ENCODE data around the genes C1QBP, WSCD1 and C17orf49.

- RRBS: no CpG with 5 or more reads among the region's 7 CpGs
These were observed 46.4 kb downstream of the NUP88 start for GRCh38 chr17:5373029-5373502.

DNA sequence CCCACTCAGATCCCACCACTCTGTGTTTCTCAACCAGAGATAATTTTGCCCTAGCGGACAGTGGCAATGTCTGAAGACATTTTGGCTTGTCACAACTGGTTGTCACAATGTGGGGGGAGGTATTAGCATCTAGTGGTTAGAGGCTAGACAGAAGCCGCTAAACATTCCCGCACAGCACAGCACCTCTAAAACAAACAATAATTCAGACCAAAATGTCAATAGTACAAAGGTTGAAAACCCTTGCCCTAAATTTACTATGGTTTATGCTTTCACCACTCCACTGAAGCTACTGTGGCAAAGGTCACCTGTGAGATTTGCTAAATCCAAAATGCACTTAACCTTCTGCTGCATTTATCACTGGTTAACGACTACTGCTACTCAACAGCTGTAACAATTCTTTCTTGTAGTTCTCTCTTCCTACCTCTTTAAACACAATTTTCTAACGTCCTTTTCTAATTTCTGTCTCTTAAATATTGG lies 14.0 kb downstream of the NUP88 start:
- RRBS: no CpG with 5 or more reads among the region's 5 CpGs

GRCh38 chr17:5438468-5439428 lies at the start of gene C1QBP:
C1QBP (minus strand) TSS chr17:5439155.
- RRBS: under 1% methylated on average over 23 of the region's 81 CpGs

- RRBS: no CpG with 5 or more reads among the region's 2 CpGs
These were observed 237.3 kb upstream of the WSCD1 start for GRCh38 chr17:5832632-5833460.

DNA sequence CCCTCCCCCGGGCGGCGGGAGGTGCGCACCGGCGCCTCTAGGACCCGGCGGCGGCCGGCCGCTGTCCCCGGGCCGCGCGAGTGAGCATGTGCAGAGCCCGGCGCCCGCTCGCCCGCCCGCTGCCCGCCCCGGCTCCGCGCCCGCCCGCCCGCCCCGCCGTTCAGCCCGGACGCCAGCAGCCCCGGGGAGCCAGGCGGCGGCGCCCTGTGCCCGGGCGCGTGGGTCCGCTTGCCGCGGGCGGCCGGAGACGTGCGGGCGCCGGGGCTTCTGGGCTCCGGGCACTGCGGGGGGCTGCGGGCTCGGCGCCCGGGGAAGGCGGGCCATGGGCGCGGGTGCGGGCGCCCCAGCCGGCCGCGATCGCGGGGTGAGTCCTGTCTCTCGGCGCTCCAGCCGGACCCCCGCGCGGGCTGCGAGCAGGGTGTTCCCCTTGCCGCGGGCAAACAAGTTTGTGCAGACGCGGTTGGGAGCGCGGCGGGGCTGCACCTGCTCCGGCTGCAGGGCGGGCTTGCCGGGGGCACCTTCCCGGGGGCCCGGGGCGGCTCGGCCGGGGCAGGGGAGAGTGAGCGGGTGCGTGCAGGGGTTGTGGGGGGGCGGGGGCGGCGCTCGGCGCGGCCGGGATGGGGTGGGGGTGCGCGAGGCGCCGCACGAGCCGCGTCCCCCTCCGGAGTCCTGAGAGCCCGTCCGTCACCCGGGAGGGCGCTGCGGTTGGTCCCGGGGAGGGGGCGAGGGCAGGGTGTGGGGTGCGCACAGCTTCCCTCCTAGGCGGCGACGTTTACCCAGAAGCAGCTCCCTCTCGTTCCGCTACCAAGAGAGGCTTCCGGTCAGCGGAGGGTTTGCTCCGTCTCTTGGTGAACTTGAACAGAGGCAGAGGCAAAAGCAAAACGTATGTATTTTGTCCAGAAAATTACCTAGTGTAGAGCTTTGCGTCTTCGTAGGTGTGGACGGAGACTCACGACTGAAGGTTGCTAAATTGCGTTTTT lies at the start of gene WSCD1:
Gene WSCD1, plus strand, starts transcription at position 91 of the 980 bp plus-strand sequence.
- RRBS: under 1% methylated on average over 56 of the region's 125 CpGs

- RRBS: no CpG with 5 or more reads among the region's 13 CpGs
These were observed 12.7 kb downstream of the PIMREG start for GRCh38 chr17:6456750-6457528.

DNA sequence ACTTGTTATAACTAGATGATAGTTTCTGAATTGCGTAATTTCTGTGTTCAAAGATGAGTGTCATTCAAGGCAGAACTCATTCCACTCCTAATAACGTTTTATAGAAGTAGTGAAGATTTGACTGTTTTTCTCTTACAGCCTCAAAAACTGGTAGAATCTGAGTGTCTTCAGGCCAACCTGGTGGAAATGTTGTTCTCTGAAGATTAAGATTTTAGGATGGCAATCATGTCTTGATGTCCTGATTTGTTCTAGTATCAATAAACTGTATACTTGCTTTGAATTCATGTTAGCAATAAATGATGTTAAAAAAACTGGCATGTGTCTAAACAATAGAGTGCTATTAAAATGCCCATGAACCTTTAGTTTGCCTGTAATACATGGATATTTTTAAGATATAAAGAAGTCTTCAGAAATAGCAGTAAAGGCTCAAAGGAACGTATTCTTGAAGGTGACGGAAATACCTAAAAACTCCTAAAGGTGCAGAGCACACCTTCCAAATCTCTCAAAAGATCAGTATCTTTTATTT lies 2.0 kb downstream of the TXNDC17 start:
- RRBS: no CpG with 5 or more reads among the region's 4 CpGs

GRCh38 chr17:6690635-6691317 lies 22.4 kb downstream of the SLC13A5 start:
- RRBS: no CpG with 5 or more reads among the region's 12 CpGs

GRCh38 chr17:6692606-6693187 lies 20.5 kb downstream of the SLC13A5 start:
- RRBS: no CpG with 5 or more reads among the region's 10 CpGs

- RRBS: no CpG with 5 or more reads among the region's 10 CpGs
These were observed 3.3 kb downstream of the SLC13A5 start for GRCh38 chr17:6709712-6710347.

DNA sequence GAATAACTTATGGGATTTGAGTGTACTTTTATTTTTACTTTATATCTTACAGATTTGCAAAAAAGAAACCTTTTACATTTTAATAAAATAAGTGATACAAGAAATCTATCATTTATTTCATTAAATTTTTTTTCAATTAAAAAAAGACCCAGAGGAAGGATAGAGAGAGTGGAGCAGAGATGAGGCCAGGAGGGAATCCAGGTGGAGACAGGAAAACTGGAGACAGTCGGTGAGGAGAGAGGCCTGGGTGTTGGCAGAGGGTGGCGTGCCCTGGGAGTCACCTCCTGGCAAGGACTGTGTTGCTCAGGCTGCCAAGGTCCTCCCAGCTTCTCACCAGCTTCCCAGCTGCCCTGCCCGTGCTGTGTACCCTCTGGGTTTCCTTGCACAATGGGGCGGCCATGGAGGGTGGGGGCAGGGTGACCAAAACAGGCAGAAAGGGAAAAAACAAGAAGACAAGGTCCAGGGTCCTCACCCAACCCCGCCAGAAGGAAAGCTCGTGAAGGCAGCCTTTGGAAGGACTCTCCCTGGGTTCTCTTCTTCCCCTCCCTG lies 2.3 kb downstream of the SLC13A5 start:
- RRBS: no CpG with 5 or more reads among the region's 6 CpGs

DNA sequence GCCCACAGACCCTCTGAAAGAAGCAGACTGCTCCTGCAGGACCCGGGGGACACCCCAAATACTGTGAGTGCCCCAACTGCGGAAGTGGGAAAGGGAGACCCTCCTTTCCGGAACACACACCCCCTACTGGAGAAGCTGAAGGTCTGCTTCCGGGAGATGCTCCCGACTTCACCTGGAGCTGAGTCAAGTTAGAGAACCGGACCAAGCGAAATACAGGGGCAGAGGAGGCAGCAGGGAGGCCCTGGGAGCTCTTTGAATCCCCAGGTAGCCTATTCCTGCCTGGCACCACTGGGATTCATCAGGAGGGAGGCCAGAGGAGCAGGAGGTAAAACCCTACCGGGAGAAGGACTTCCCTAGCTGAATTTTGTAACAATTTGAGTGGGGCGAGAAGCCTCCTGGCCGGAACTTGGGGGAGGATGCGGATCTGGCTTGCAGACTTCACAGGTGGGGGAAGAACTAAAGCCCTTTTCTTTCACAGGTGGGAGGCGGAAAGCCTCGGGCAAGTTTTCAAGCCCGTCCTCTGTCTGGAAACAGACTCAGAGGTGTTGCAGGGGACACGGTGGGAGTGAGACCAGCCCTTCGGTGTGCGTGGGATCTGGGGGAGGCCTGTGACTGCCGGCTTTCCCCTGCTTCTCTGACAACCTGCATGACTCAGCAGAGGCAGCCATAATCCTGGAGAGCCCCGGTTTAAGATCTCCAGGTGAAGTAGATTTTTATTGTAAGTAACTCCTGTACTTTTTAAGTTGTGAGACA lies 22.4 kb upstream of the TEKT1 start:
- RRBS: 14% methylated on average over 2 of the region's 19 CpGs

DNA sequence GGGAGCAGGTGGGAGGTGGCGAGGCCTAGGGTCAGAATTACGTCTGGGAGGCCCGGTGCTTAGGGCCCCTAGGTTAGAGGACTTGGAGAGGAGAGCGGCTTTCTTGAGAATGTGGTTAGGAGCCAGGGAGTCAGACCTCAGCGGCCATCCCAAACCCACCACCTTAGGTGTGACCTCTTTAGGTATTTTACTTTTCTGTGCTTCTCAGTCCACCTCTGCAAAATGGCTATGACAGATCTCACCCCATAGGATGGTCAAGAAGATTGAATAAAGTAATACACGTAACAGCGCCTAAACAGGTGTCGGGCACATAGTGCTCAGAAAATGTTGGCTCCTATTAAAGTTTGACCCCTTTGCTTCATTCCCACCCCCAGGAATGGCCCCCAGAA lies 817 bp upstream of the C17orf49 start:
- RRBS: no CpG with 5 or more reads among the region's 8 CpGs

DNA sequence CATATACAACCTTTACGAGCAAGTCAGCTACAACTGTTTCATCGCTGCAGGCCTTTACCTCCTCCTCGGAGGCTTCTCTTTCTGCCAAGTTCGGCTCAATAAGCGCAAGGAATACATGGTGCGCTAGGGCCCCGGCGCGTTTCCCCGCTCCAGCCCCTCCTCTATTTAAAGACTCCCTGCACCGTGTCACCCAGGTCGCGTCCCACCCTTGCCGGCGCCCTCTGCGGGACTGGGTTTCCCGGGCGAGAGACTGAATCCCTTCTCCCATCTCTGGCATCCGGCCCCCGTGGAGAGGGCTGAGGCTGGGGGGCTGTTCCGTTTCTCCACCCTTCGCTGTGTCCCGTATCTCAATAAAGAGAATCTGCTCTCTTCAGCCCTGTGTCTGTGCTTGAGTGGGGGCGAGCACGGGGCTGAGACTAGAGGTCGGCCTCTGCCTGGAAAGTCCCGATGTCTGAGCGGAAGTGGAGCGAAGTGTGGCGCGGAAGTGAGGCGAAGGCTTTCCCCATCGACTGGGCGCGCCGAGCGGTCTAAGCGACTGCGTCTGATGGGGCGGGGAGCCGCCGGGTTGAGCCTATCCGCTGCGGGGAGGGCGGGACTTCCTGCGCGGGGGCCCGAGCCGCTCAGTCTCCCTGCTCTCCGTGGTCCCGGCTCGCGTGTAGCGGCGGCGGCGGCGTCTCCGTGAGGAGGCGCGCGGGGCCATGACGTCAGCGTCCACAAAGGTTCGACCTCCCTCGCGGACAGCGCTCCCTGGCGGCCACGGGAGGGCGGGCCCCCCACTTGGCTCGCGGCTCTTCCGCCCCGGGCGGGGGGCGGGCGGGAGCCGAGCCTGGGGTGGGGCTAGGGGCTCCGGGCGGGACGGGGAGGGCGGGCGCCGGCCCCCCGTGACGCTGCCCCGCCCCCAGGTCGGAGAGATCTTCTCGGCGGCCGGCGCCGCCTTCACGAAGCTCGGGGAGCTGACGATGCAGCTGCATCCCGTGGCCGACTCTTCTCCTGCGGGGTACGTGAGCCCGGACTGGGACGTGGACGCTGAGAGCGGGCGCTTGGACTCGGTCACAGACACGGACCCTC lies at the start of gene C17orf49:
Gene C17orf49, plus strand, starts transcription at position 623 of the 1,068 bp plus-strand sequence.
- RRBS: 1% methylated on average over 40 of the region's 108 CpGs

DNA sequence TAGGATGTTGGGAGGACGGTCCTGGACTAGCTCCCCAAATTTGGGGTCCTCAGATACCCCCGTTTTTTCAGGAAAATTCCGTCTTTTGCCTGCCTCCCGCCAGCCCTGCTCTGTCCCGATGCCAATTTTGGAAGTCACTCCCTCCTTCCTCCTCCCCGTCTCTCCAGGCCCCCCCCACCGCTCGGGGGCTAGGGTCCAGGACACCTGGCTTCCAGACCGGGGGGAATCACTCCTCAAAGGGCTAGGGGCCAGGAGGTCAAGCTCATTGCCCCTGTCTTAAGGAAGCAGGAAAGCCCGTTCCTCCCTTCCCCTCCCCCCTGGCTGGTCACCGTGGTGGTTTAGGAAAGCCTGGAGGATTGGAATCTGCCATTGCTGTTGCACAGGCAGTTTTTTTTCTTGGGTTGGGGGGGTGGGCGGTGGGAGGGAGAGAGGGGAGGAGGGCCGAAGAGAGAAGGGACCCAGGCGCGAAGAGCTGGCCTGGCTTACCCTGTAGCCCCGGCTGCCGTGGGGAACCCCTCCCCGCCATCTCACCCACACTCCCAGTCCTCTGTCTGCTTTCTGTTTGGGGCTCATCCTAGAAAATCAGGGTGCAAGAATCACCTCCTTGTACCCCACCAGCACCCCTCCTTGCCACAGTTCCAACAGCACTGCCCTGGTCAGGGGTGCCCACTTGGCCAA lies 3.0 kb upstream of the BCL6B start:
- RRBS: no CpG with 5 or more reads among the region's 18 CpGs

GRCh38 chr17:7116327-7116847 lies 1.8 kb upstream of the ASGR2 start:
- RRBS: no CpG with 5 or more reads among the region's 6 CpGs

DNA sequence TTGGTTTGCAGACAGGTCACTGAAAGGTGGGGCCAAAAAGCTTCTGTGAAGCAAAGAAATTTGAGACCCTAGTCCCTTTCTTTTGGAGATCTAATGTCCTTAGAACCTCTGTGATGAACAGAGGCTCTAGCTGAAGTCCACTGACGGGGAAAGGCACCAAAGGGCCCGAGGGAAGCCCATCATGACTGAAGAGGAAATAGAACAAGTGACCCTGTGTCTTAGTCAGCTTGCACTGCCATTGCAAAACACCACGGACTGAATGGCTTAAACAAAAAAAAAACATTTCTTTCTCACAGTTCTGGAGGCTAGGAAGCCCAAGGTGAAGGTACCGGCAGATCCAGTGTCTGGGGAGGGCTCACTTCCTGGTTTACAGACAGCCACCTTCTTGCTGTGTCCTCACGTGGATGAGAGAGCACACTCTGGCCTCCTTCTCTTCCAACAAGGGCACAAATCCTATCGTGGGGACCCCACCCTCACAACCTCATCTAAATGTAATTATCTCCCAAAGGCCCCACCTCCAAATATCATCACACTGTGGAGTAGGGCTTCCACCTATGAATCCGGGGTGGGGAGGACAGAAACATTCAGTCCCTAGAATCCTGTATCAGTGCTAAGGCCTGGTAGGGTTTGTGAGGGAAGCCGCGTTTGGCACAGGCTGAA lies 24.3 kb upstream of the ASGR2 start:
- RRBS: no CpG with 5 or more reads among the region's 9 CpGs

DNA sequence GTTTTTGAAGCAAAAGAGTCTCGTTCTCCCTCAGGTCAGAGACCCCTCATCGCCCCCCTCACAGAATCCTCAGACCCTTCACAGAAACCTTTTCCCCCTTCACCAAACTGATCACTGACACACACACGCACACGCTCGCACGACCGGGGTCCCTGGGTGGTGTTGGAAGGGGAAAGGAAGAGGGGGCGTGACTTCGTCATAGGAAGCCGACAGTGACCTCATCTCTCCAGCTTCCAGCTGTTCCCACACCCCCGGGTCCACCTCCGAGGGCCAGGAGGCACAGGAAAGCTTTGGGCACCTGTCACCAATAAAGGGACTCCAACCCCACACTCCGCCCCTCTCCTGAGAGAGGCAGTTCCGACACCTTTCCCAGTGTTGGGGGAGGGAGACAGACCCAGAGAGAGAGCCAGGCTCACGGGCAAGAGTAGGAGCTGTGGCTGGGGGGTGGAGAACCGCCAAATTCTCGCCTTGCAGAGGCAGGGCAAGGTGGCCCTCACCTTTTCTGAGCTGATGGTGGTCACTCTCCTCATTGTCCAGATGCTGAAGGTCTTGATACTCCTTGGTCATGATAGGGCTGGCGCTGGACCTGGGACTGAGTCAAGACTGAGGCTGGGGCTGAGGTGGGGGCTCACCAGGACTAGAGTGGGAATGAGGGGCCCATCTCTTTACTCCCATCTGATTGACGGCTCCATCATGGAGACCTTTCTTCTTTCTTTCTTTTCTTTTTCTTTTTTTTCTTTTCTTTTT lies 1.0 kb downstream of the ASGR1 start:
- RRBS: 0% methylated on average over 1 of the region's 19 CpGs

DNA sequence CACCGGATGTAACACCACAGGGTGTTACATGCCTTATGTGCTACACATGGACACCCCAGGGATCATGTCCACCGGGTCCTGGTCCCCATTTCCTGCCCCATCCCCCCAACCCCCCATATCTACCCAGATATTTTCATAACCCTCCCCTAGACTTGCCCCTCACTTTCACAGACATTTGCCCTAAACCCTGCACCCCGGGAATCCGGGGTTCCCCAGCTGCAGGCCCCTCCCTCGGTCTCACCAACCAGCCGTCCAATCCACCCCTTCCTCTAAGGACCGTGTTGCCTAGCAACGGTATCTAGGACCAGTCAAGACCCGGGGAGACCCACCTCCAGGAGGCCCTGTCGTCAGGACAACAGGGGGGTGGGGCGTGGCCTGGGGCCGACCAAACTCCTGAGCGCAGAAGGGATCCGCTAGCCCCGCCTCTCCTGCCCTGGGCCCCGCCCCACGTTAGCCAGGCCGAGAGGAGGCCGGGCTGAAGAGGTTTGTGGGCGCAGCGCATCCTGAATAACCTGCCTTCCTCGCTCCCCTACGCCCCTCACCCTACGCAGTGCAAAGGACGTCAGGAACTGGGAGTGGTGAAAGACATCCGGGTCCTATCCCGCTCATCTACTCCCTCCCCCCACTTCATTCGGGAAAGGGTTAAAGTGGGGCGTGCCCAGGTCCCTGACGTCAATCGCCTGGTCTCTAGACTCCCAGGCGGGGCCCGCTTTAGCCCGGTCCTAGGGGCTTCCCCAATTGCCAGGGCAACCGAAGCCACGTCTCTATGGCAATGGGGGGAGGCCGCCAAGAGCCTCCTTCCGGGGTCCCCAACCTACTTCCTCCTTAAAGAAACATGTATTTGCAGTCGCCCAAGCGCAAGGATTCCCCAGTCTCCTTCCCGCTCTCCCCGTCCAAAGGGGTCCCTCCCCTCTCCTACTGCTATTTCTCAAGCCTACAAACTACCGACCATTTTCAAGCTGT lies 12.5 kb downstream of the DLG4 start:
- RRBS: 14% methylated on average over 6 of the region's 43 CpGs

- RRBS: no CpG with 5 or more reads among the region's 5 CpGs
These were observed 1.7 kb downstream of the ACADVL start for GRCh38 chr17:7221408-7221825.

All from renal cortical epithelial cell (primary cell).